AG04449 (cell line): ENCODE measurements around the genes OGT, GCNA, CXorf49B and FAM236D.

GRCh38 chrX:71282560-71283108, 801 bp upstream of the NONO start:
- RRBS, result no CpG with 5 or more reads among the region's 7 CpGs

DNA sequence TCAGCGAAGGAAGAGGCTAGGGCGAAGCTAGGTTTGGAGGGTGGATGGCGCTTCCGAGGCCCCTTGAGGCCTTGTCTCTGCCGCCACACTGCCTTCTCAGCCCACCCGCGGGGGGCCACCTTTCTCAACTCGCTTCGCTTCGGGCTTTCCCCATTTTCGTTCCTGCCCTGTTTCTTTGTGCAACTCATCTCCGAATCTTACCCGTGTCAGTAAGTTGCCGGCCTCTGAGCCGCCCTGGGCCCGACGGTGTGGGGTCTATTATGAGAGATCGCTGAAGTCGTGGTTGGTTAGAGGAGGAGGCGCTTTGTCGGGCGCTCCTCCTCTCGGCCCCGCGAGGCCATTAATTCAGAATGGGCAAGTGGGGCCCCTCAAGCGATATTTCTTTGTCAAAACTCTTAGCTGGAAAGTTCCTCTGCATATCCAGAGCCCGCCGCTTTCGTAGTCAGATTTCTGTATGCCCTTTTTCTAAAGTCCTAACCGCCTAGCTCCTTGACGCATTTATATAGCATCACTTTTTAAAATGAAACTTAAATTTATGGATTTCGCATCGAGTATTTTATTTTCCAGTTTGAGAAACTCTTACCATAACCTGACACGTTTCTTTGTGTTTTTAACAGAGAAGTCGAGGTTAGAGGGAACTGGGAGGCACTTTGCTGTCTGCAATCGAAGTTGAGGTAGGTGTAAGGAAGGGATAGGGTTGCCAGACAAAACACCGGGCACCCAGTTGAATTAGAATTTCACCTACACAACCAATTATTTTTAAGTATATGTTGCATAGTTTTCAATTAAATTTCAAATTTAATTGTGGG, 549 bp downstream of the NONO start:
- RRBS, result no CpG with 5 or more reads among the region's 37 CpGs

DNA sequence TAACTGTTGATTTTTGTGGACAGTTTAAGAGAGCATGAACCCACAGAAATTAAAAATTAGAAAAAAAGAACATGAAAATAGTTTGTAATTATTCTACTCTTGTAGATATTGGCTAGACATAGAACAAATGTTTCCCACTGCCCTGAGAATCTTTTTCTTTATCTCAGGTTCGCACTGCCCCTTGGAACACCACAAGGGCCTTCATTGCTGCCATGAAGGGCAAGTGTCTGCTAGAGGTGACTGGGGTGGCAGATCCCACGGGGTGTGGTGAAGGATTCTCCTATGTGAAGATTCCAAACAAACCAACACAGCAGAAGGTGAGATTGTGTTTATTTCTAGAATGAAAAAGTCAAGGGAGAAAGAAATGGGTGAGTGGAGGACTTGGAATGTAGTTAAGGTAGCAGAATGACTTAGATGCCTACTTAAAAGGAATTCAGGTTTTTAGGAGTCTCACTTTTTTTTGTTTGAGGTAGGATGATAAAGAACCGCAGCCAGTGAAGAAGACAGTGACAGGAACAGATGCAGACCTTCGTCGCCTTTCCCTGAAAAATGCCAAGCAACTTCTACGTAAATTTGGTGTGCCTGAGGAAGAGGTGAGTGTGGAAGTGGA, 26.4 kb downstream of the TAF1 start:
- RRBS, result no CpG with 5 or more reads among the region's 6 CpGs

GRCh38 chrX:71515017-71515389, 17.9 kb upstream of the OGT start:
- RRBS, result no CpG with 5 or more reads among the region's 2 CpGs

GRCh38 chrX:71533006-71533604, at the start of gene OGT:
Gene OGT, plus strand, starts transcription at chrX:71533104.
- RRBS, result 3% methylated on average over 4 of the region's 35 CpGs

GRCh38 chrX:71577754-71578568, at the start of gene GCNA:
Gene GCNA, plus strand, starts transcription at chrX:71578437.
- RRBS, result 96% methylated on average over 7 of the region's 50 CpGs

GRCh38 chrX:71623707-71624001, 5.3 kb upstream of the CXCR3 start:
- RRBS, result no CpG with 5 or more reads among the region's 3 CpGs

DNA sequence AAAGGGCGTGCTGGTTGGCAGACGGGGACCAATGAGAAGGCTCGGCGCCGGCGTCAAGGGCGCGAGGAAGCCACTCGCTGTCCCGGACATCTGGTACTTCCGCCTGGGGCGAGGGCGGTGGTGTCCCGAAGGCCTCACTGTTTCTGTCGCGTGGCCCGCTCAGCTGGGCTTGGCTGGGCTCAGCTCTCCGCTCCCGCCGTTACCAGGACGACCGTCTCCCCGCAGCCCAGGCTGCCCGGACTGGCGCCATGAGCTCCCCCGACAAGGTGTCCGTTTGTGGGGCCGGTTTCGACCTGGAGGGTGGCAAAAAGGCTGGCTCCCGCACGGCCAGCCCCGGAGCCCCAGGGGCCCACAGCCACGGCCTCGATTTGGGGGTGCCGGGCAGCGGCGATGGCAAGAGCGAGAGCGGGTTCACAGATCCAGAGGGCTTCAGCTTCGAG, at the start of gene CXorf49B:
CXorf49B (plus strand) TSS at position 174 of the 440 bp plus-strand sequence.
- RRBS, result no CpG with 5 or more reads among the region's 40 CpGs

DNA sequence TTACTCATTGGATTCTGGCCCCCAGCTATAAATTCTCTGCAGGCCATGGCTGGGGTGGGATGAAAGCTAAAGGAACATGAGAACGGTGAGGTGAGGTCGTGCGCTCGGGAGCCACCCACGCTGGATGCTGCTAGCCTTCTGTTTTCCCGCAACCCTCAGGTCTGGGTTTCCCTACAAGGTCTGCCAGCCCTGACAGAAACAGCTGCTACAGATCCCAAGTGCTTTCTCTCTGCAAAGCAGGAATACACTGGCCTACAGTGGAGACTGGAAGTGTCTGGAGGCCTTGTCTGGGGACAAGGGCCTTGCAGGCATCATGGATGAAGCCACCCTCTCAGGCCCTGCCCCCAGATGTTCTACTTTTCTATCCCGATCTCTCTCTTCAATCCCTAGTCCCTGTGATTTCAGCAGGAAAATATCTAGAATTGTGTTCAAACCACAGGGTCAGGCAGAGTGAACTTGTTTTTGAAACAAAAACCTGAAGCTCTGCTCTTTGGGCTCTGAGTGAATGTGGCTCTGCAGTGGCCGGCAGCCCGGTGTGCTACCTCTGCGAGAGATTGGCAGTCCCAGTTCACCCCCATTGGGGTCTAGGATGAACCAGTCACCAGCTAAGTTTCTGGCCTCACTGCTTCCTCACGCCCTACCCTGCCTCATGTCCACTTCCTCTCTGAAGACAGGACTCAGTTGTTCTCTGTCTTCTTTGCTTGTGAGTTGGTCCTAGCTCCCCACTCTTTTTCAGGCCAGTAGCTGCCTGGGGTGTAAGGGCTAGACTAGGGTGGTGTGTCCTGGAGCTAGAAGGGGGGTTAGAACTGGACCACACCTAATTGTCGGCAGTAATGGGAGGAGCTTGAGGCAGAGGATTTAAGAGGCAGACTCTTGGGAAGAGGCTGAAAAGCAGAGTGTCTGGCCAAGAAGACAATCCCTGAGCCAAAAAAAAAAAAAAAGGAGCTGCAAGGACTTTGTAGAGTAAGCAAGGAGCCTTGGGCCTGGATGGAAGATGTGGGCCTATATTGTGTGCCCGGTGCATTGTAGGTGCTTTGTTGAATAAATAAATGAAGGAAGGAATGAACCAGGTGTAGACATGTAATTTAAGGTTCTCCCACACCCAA, 131.5 kb downstream of the NHSL2 start:
- RRBS, result no CpG with 5 or more reads among the region's 13 CpGs

GRCh38 chrX:72125813-72126778, 55.5 kb upstream of the PIN4 start:
- RRBS, result no CpG with 5 or more reads among the region's 10 CpGs

DNA sequence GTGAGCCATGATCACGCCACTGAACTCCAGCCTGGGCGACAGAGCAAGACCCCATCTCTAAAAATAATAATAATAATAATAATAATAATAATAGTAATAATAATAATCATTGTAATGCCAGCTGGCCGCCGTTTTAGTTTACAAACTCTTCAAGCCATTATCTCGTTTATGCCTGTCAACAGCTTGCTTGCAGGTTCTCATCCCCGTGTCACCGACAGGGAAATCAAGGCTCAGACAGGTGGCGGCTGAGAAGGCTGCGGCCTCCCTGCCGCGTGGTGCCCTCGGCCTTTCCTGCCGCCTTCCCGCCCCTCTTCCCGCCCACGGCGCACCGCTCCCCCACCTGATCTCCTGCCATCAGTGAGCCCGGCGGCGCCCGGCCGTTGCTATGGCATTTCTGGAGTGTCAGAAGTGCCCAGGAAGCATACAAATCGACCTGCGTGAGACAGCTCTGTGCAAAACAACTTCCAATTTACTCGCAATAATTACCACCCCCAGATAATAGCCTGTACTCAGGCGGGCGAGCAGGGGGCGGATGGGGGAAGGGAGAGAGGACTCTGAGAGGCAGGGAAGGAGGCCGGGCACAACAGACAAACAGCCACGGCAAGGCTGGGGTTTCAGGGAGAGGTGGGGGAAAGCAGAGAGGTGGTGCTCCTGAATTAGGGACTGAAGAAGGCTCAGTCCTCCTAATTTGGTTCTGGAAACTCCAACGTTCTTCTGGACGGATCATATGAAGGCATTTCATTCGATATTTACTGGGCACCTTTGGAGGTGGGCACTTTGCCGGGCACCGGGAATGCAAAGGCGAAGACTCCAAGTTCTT, 16.6 kb upstream of the ERCC6L start:
- RRBS, result no CpG with 5 or more reads among the region's 37 CpGs

GRCh38 chrX:72308854-72309411, 3.2 kb upstream of the CITED1 start:
- RRBS, result 3% methylated on average over 9 of the region's 17 CpGs

GRCh38 chrX:72347411-72347763, 41.7 kb upstream of the CITED1 start:
- RRBS, result no CpG with 5 or more reads among the region's 2 CpGs

DNA sequence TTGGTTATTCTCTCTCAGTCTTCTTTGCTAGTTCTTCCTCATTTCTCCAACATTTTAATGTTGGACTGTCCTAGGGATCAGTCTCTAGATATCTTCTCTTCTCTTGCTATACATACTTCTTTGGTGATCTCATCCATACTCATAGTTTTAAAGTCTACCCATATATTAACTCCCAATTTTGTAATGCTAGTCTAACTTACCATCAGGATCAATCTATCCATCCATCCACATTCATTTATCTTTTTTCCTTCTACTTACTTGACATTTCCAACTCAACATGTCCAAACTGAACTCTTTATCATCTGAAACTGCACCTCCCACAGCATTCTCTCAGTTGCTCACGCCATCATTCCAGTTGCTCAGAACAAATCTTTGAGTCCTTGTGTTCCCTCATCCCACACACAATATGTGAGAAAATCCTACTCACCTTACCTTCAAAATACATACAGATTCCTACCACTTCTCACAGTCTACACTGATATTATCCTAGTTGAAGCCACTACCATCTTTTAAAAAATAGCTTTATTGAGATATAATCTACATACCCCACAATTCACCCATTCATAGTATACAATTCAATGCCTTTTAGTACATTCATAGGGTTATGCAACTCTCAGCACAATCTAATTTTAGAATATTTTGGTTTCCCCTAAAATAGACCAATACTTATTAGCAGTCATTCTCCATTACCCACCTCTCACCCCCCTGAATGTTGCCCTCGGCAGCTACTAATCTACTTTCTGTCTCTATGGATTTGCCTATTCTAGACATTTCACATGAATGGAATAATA, 94.6 kb upstream of the CITED1 start:
- RRBS, result no CpG with 5 or more reads among the region's 2 CpGs

GRCh38 chrX:72547939-72548728, 24.5 kb downstream of the HDAC8 start:
- RRBS, result no CpG with 5 or more reads among the region's 6 CpGs

DNA sequence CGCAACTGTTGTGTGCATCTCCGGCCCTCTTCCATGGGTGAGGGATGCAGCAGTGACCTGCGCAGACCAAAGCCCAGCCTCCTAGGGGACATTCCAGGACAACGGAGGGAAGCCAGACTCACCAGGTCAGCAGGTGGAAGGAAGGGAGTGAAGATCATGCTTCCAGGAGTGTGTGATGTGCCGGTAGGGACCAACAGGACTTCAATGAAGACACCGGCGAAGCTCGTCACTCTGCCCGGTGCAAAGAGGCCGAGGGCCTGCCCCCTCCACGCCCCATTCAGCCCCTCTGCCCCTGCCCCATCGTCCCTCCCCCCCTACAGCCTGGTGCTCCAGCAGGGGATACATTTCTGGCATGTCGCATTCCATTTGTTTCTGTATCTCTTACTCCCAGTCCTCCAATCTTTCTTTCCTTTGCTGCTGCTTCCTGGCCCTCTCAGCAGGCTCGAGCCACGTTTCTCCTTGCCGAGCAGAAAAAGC, at the start of gene FAM236D:
FAM236D (minus strand) TSS at position 258 of the 477 bp plus-strand sequence.
- RRBS, result no CpG with 5 or more reads among the region's 16 CpGs

DNA sequence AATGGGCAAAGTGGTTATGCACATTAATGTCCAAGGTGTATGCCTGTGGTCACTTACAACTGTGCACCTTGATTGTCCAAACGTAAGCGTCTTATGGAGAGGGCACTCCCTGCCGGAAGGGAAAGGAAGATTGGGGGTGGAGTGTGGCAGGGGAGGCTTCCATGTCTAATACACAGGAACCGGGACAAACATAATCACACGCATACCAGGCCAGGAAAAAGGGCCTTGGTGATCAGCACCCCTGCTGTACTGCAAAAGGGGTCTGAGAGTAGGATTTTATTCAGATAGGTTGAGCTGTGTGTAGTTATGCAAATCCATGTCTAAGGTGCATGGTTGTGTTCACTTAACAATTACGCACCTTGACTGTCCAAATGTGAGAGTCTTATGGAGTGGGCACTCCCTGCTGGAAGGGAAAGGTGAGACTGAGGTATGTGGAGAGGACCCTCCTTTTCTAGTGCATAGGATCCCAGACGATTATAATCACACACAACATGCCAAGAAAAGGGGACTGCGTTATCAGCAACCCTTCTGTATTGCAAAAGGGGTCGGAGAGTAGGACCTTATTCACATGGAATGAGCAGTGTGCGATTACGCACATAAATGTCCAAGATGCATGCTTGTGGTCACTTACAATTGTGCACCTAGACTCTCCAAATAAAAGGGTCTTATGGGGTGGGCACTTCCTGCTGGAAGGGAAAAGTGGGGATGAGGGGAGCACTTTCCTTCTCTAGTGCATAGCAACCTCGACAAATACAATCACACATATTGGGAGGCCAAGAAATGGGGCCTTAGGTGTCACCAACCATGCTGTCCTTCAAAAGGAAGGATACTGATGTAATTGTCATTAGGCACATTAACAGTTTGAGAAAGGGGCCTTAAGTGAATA, 283.2 kb downstream of the CHIC1 start:
- RRBS, result no CpG with 5 or more reads among the region's 12 CpGs

- RRBS, result no CpG with 5 or more reads among the region's 14 CpGs
These were observed 340.2 kb upstream of the ZCCHC13 start for GRCh38 chrX:73963590-73964330.

GRCh38 chrX:74267833-74268859, 35.8 kb upstream of the ZCCHC13 start:
- RRBS, result no CpG with 5 or more reads among the region's 9 CpGs

- RRBS, result no CpG with 5 or more reads among the region's 6 CpGs
These were observed 6.0 kb downstream of the RLIM start for GRCh38 chrX:74608342-74608979.